Subcutaneous preadipocyte (primary cell): ENCODE data around the genes TOP3B and GNAZ.

DNA sequence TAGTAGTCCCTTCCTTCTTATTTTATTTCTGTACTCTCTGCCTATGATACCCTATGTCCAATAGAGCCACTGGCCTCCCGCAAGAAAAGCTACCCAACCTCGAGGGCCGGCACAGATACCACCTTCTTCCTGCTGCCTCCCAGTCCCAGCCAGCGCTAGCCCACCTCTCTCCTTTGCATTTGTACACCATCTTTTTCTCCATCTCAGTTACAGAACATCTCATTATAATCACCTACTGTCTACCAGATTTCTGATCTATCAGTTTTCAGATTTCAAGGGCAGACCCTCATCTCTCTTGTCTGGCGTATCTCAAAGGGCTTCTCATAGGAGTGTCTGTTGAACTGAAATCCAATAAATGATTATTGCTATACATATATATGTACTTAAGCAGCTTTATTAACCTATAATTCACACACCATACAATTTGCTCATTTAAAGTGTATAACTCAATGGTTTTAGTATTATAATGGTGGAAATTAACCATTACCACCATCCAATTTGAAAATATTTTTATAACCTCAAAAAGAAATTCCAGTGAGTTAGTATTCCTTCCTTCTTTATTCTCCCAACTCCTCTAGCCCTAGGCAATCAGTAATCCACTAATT, 65.0 kb downstream of the MAPK1 start:
- CAGE, long polyA plus RNA: no peak

DNA sequence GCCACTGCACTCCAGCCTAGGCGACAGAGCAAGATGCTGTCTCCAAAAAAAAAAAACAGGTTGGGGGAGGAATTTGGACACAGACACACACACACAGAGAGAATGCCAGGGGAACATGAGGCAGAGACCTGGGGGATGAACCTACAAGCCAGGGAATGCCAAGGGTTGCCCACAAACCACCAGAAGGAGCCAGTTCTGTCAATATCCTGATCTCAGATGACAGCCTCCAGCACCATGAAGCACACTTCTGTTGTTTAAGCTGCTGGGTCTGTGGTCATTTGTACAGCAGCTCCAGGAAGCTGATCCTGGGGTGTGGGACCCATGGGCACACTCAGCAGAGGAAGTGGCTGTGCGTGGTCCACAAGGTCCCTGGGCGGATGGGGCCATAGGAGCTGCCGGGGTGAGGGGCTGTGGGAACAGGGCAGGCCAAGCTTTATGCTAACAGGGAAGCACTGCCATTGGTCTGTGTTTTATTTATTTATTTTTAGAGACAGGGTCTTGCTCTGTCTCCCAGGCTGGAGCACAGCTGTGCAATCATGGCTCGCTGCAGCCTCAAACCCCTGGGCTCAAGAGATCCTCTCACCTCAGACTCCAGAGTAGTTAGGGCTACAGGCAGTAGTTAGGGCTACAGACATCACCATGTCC, 12.1 kb downstream of the PPM1F start:
- CAGE, long polyA plus RNA: no peak

DNA sequence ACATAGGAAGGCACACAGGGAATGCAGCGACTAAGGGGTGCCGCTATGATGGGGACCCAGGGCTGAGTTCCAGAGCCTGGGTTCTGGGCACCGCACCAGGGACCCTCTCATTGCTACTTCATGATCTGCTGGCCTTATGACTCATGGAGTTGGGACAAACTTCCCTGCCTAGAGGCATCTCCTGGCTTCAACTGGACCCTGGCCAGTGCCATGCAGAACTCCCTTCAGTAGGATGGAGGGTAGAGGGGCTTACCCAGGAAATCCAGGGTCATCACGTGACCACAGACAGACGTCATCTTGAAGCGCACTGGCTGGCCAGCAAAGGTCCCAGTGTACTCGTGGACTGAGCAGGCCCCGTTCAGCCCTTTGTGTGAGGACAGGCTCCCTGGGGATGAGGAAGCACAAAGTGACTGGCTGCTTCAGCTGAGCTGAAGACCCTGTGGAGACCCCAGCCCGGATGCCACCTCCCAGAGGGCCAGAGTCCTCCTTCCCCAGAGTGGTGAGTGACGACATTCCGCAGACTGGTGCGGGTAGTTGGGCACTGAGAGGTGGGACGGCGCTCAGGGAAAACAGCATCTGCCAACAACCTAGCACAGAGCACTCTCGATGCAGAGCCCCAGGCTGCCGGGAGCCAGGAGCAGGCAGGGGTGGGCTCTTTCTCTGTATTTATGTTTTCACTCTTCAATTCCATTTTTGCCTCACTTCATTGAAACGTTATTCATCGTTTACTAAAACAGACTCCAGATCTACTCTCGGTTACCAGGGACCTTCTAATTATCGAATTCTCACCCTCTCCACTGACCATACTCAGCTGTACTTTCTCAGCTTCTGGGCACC, 8.3 kb downstream of the TOP3B start:
- CAGE, long polyA plus RNA: no peak

GRCh38 chr22:21982400-21983044, at the start of gene TOP3B:
TOP3B (minus strand) TSS chr22:21982787.
- CAGE, long polyA plus RNA: no peak

GRCh38 chr22:22181334-22181725, 63.3 kb upstream of the VPREB1 start:
- CAGE, long polyA plus RNA: no peak

- CAGE, long polyA plus RNA: no peak
Measured at GRCh38 chr22:22284919-22286101, 40.7 kb downstream of the VPREB1 start.

GRCh38 chr22:22286950-22287890, 42.6 kb downstream of the VPREB1 start:
- CAGE, long polyA plus RNA: no peak

GRCh38 chr22:22291042-22291425, 46.4 kb downstream of the VPREB1 start:
- CAGE, long polyA plus RNA: no peak

- CAGE, long polyA plus RNA: no peak
Measured at GRCh38 chr22:22369122-22369784, 124.7 kb downstream of the VPREB1 start.

- CAGE, long polyA plus RNA: no peak
Measured at GRCh38 chr22:22734279-22734828, 89.9 kb downstream of the GGTLC2 start.

GRCh38 chr22:22901493-22902072, 14.0 kb downstream of the IGLL5 start:
- CAGE, long polyA plus RNA: no peak

GRCh38 chr22:22906789-22907186, 19.2 kb downstream of the IGLL5 start:
- CAGE, long polyA plus RNA: no peak

DNA sequence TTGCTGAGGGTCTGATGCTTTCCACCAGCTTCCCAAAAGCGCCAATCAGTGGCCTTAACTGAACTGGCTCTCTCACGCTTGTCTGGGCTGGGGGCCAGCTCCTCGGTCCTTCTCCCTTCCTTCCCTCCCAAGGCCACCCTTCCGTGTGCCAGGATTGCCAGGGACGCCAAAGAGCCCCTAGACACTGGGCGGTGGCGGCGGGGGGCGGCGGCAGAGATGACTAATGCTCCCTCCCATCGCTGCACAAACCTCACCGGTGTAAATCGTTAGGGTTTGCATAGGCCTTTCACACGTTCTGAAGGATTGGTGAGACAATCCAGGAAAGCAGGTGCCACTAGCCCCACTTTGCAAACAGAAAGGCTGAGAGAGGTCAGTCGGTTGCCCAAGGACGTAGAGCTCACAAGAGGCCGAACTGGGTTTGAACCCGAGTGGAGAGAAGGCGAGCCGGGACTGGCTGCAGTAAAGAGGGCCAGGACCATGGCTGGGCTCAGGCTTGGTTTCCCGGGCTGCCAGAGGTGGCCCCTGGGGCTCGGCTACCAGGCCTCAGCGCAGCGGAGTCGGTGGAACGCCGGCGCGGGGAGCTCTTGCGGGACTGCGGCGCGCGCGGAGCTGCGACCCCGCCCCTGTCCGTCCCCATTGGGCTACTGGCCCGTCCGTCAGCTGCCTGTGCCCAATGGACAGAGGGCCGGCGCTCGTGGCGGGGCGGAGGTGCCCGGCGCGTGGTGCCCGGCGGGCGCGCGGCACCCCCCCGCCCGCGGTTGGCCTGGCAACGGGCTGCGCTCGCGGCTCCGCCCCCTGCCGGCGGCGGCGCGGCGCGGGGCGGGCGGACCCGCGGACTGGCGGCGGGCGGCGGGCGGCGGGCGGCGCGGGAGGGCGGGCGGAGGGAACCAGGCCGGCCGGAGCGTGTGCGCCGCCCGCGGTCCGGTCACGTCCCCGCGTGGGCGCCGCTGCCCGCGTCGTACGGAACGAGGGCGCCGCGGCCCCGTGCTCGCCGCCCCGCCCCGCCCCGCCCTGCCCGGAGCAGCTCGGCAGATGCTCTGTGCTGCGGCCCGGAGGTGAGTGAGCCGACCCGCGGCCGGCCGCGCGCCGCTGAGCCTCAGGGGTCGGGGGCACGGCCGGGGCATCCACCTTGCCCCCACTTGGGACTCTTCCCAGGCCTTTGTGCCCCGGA, at the start of gene GNAZ:
Gene GNAZ, plus strand, starts transcription at position 1,004 of the 1,171 bp plus-strand sequence.
- CAGE, long polyA plus RNA: no peak

DNA sequence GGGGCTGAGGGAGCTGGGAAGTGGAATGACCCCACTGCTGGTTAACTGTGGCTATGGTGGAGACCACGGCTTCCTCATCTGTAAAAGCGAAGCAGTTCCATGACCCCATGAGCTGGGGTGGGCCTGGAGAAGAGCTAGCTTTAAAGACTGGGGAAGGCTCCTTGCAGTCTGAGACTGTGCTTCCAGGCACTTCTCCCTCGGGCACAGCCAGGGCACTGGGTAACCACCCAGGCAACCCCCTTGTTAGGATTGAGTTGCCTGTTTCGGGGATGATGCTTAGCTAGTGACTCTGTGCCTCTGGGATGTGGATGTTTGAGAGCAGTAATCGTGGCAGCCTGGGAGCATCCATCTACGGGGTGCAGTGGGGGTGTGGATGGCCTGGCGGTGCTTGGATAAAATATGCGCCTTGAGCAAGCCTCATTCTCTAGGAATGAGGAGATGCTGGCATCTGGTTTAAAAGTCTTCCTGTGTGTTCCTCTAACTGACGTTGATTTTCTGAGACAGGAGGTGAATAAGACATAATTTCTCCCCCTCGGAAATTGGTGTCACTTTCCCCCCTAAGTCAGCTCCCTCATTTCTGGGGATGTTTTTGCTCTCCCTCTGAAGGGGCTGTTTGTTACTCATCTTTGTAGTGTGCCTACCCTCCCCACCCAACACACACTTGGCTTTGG, 1.8 kb downstream of the GNAZ start:
- CAGE, long polyA plus RNA: no peak

GRCh38 chr22:23192608-23192931, 12.3 kb downstream of the BCR start:
- CAGE, long polyA plus RNA: no peak

- CAGE, long polyA plus RNA: no peak
Measured at GRCh38 chr22:23264570-23265102, 84.3 kb downstream of the BCR start.

DNA sequence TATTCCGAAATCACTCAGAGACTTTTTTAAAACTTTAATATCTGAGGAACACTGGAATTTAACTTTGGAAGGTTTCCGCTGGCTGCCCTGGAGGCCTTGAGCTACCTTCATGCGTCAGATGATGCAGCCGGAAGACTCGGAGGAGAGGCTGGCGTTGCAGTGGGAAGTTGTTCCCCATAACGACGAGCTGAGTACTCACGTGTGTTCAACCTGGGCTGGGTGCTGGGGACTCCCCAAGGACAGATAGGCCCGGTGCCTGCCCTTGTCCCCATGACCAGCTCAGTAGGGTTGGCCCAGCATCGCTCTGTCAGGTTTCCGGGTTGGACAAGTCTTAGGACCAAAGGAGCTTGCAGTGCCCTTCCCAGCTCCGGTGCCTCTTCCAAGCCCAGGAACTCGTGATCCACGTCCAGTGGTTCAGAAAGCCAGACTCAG, 84.8 kb downstream of the BCR start:
- CAGE, long polyA plus RNA: no peak

DNA sequence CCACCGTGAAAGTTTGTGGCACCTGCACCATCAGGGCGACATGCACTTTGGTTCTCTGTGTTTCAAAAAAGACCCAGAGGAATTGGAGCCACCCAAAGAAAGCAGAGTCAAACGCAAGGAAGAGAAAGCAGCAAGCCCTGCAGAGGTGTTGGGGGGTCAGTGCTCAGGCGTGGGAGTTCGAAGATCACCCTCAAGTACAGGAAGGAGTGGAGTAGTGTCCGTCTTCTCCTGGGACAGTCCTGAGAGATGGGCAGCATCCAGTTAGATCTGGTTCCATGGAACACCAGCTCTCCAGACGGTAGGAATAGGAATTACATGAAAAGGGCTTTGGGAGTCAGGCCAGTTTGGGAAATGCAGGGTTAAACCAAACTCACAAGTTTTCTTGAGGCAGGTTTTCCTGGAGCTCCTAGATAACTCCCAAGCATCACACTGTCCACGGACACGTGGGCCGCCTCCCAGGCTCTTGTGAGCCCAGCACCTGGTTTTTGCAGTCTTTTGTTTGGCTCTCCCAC, 89.8 kb downstream of the BCR start:
- CAGE, long polyA plus RNA: no peak

DNA sequence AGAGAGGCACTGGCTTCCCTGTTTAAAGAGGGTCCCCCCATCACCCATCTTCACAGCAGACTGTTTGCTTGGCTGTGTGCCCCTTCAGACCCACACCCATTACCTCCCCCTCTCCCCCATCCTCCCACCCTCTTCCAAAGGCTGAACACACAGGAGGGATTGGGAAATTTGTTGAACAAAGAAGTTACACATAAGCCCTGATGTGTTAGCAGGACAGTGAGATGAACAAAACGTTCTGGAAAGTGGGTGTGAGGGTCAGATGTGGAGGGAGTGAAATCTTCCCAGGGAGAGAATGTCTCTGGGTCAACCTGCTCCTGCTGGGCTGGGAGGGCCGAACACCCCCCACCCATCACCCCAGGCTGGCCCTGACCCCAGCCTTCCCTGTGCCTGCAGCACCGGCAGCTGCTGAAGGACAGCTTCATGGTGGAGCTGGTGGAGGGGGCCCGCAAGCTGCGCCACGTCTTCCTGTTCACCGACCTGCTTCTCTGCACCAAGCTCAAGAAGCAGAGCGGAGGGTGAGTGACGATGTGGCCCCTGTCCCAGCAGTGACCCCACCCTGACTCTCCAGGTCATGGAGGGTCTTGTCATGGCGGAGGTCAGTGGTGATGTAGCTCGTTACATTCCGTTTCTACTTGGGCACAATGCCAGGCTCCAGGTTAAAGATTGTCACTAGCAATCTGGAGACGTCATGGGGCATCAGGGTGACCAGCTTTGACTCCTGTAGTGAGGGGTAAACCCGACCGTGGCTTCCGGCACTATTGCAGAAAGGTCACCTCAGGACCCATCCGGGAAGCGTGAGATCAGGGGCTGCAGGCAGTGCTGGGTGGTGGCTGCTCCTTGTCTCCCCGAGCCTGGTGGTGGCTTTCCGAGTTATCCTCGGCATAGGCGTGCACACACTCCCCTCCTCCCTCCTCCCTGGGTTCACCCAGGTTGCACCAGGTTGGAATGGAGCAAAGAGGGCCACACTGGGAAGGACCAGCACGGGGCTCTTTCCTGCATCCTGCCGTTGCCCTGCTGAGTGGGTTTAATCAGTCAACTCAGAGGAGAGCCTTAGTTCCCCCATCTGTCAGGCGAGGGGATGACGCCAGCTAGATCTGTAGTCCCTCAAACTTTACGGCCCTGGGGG, 103.6 kb downstream of the BCR start:
- CAGE, long polyA plus RNA: no peak

DNA sequence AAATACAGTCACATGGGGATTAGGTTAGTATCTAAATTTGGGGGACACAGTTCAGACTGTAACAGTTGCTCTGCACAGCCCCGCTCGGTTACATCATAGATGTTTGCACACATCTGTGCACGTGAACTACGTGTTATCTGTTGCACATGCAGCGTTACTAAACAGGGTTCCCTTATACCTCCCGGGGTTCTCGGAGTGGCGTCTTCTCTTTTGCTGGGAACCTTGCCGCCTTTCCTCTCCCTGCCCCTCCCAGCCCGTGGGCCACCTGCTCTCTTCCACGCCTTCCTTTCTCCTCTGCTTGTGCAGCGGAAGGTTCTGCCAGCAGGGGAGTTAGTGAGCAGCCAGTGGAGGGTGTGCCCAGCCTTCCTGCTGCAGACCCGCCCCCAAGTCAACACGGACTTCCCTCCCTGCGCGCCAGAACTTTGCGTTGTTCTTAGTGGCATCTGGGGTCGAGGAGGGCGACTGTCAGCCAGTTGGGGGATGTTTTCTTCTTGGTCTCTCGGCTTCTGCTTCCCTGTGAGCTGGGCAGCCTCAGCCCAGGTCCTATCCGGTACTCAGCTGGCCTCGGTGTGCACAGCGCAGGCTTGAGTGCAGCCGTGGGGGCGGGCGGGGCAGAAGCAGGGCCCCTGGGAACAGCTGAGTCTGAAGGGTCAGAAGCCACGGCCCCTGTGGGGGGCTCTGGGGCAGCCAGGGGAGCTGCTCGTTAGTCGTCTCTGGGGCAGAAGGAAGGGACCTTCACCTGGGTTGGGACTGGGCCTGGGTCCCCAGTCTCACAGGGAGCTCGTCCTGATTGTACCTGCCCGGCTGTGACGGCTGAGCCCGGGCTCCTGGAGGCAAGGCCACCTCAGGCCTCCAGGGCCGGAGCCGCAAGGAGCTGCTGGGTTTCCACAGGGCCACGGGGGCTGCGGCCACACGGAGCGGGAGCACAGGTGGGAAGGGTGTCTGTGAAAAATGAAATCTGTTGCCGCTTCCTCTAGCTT, 146.7 kb downstream of the IGLL1 start:
- CAGE, long polyA plus RNA: no peak